Vagina (tissue), 1 donor: ENCODE measurements around the gene YWHAH.

DNA sequence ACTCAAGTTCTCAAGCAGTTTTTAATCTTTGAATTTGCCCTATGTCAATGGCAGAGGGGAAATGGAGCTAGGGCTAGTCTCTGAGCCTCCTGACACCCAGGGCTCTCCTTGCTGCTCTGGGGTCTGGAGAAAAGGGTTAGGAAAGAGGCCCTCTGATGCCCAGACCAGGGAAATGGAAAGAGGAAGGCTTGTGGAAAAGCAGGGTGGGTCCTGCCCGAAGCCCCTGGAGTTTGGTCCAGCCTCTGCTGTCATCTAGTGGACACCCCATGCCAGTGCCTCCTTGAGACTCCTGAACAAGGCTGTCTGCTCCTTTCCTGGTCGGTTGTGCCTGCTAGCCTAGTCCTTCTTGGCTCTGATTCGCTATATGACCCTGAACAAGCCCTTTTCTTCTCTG is 8.6 kb upstream of the PLA2G3 start:
- PRO-cap, result no peak
- RAMPAGE, long total RNA, result no peak

GRCh38 chr22:31222788-31223270 is 10.7 kb downstream of the LIMK2 start:
- PRO-cap, result no peak
- RAMPAGE, long total RNA, result no peak

DNA sequence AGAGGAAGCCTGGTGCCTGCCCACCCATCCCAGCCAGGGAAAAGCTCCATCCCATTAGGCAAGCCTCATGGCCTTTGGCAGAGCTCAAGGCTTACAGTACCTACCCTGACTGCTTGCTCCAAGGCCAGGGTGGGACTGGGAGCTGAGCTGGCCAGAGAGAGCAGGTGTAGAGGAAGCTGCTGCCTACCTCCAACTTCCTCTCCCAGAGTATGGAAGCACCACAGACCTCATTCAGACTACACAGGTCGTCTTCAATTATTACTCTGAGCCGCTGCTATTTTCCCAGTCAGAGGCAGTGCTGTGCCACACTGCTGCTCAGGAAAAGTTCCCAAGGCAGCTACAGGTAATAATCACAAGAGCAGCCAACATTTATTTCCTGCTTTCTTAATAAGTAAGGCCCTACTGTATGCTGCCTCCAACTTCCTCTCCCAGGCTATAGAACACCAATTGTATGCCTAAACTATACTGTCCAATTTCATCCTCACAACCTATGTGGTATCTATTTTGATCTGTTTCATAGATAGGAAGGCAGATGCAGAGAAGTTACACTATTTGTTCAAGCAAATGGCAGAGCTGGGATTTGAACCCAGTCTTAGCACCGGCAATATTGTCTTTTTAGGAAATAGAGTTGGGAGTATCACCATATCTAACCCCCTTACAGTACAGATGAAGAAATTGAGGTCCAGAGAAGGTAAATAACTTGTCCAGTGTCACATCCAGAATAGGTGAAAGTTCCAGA is 7.2 kb downstream of the PIK3IP1 start:
- PRO-cap, result no peak
- RAMPAGE, long total RNA, result no peak

DNA sequence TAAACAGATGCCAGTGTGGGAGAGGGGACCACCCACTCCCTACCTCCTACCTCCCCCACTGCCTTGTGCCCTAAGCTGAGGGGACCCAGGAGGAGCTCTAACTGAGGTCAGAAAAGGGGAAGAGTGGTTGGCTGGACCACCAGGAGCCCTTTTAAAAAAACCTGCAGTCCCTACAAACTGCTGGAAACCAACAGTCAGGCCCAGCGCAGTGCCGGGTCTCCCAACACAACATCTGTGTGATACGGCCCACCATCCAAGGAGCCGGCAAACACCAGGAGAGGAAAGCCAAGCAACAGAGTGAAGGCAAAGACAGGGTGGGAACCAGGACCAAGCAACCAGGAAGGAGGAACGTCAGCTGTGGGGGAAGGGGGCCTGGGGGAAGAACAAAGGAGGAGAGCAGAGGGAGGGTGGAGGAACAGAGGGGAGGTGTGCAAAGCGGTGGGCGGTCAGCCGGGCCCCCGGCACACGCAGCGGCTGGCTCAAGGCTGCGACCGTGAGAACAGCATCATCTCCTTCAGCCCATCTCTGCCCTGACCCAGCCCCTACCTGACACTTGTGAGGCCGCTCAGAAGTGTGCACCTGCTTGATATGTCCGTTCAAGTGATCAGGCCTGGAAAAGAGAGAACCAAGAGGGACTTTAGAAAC is 3.7 kb downstream of the PATZ1 start:
- PRO-cap, result no peak
- RAMPAGE, long total RNA, result no peak

- PRO-cap, result no peak
- RAMPAGE, long total RNA, result no peak
These were observed 1.8 kb downstream of the PATZ1 start for GRCh38 chr22:31344172-31345020.

DNA sequence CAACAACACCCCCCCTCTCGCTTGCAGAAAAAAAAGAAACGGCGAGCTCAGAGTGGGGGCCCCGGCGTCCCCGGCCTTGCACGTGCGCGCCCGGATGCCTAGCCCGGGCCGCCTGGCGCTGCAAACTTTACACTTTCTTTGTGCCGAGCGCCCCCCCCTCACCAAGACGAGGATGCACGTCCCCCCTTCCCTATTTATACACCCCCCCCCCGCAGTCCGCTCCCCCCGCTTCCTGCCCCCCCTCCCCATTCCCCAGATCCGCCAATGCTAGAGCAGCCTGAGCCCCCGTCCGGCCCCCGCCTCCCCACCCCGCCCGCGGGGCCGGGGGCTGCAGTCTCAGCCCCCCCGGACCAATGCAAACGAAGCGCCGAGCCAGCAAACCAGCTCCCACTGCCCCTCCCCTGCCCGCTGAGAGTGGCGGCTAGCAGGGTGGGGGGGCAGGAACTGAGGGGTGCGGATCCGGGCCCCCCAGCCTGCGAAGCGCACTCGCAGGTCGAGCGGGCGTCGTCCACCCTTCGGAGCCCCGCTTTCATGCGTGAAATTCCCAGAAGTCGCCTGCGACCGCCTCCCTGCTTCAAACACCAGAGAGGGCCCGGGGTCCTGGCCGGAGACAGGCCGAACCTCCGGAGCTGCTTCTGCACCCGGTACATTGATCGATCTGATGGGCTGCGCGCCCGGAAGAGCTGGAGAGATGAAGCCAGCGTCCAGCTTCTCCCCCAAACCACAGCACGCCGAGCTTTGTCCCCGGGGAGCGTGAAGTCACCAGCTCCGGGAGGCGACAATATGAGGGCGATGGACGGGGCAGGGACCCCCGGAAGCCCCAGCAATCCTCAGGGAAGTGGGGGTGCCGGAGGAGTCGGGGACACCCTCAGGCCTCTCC is 501 bp upstream of the PATZ1 start:
- PRO-cap, result bidirectional peak, plus-strand start at position 31 of the sequence, minus-strand start outside the sequence; bidirectional peak, plus-strand start at position 358 of the sequence, minus-strand start at position 168 of the sequence; unidirectional peak, plus-strand start at position 358 of the sequence; unidirectional peak, minus-strand start at position 733 of the sequence
- RAMPAGE, long total RNA, result no peak

- PRO-cap, result no peak
- RAMPAGE, long total RNA, result no peak
These were observed 26.1 kb downstream of the EIF4ENIF1 start for GRCh38 chr22:31463467-31464103.

- PRO-cap, result no peak
- RAMPAGE, long total RNA, result no peak
These were observed 15.6 kb downstream of the PISD start for GRCh38 chr22:31646129-31647198.

- PRO-cap, result no peak
- RAMPAGE, long total RNA, result no peak
These were observed 11.4 kb downstream of the PRR14L start for GRCh38 chr22:31738415-31739064.

- PRO-cap, result bidirectional peak, plus-strand start at chr22:31944535, minus-strand start at chr22:31944281
- RAMPAGE, long total RNA, result start-site peak on the plus strand at chr22:31944623-31944704, 68 reads
These were observed at the start of gene YWHAH for GRCh38 chr22:31944378-31944845. Gene YWHAH, plus strand, starts transcription at chr22:31944535.

GRCh38 chr22:32205663-32206008 is 763 bp upstream of the RFPL2 start:
- PRO-cap, result no peak
- RAMPAGE, long total RNA, result no peak

- PRO-cap, result no peak
- RAMPAGE, long total RNA, result no peak
These were observed 2.0 kb downstream of the RTCB start for GRCh38 chr22:32410098-32410409.

DNA sequence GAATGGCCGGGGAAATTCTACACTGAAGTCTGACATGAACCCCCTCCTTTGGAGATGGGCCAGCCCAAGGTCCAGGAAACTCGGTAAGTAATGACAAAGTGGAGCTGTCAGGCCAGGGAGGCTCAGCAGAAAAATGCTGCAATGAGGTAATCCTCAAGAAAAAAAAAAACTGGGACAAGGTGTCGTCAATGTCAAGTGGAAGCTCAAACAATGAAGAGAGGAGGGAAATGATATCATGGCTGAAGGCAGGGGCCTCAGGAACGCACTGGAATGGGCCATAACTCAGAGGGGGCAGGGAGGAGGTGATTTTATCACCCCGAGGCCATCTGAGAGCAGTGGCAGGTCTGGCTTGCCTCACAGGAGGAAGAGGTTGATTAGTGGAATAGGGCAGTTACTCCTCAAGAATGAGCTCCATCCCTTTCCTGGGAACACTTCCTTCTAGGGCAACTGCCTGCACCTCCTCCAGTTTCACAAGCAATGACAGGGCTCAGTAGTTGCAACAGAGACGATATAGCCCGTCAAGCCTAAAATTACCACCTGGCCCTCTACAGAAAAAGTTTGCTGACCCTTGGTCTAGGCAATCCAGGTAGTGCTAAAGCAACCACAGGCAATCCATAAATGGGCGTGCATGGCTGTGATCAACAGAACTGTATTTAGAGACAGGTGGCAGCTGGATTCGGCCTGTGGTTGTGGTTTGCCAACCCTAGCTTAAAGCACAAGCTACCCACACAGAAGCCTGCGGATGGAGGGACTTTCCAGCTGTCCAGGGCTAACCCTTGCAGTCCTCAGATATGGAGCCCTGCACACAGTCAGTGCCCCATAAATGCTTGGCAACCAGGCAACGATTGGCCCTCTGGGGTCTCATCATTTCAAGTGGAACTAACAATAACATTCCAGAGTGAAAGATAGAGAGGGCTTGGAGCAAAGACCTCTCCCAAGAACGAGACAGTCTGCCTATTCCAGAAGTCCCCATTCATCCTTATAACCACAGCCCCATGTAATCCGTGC is 65.3 kb downstream of the FBXO7 start:
- PRO-cap, result no peak
- RAMPAGE, long total RNA, result no peak

DNA sequence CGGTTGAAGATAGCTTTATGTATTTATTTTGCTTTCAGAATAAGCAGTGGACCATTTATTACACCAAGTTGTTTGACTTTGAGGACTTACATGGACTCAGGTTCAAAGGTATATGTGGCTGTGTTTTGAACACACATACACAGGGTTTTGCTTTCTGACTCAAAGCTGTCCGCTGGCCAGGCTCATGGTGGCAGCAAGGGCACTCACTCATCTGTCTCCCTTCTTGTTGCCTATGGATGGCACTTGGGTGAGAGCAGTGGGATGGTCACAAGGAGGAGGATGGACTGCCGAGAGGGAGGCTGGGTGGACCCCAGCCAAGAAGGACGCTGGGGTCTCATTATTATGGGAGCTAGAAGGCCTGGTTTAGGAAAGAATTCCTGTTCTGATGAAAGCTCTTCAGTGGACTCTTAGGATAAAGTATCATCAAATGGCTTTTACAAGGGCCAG is 6.6 kb downstream of the TIMP3 start:
- PRO-cap, result no peak
- RAMPAGE, long total RNA, result no peak

DNA sequence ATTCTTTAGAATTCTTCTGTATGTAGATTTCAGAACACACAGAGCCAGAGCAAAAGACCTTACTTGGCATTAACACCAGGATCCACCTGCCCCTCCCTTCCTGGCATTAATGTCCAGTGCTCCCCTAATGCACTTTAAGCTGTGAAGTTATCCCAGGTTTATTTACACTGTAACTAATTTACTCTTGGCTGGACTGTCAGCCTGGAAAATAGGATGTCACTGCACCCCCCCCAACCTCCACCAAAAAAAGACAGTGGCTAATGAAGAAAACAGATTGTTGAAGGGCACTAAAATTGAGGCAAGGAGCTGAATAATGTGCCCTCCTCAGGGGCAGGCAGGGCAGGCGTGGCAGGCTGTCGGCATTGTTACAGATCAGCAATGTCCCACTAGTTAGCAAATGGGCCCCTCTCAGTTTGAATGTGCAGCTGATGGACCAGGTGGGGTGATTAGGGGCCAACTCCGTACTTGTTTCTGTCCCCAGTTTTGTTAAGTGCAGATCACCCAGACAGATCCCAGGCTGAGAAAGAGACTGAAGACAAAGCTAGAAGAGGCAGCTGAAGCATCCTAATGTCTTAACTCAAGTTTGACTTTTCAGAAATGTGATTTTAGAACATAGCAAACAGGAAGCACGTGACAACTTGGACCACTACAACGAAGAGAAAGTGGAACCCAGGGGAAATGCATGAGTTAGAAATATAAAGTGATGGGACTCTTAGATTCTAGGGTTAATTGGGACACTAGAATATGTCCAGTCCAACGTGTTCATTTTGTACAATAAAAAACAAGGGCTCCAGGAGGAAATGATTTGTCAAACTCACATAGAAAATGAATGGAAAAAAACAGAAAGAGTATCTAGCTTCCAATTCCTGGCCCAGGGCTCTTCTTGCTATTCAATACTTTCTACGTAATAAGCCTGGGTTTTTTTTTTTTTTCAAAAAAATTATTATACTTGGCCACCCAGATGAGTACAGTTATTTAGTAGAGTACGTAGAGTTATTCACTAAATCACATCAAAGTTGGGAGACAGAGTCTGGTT is 30.4 kb downstream of the TIMP3 start:
- PRO-cap, result no peak
- RAMPAGE, long total RNA, result start-site peak on the plus strand centred at position 567 of the sequence, 71 bp wide, 30 reads

GRCh38 chr22:32880919-32881730 is 79.6 kb downstream of the TIMP3 start:
- PRO-cap, result no peak
- RAMPAGE, long total RNA, result no peak

GRCh38 chr22:32986867-32987843 is 71.0 kb downstream of the SYN3 start:
- PRO-cap, result unidirectional peak, minus-strand start at chr22:32987202
- RAMPAGE, long total RNA, result no peak

GRCh38 chr22:33346276-33346659 is 288.1 kb upstream of the SYN3 start:
- PRO-cap, result no peak
- RAMPAGE, long total RNA, result no peak

DNA sequence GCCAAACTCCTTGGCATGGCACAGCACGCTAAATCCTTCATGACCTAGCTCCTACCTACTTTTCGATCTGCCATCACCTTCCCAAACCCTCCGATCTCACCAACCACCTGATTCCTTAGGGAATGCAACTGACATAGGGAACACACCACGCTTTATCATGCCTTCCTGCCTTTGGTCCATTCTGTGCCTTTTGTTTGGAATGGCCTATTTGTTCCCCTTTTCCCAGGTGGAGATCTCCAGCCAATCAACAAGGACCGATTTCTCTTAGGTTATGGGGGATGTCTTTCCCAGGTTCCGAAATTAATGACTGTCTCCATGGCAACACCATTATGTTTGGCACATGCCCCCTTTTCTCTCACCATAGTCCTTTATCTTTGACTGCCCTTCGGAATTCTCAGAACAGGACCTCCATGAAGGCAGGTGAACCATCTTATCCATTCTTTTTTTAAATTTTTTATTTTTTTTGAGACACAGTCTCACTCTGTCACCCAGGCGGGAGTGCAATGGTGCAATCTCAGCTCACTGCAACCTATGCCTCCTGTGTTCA is 374.1 kb downstream of the LARGE1 start:
- PRO-cap, result no peak
- RAMPAGE, long total RNA, result no peak

DNA sequence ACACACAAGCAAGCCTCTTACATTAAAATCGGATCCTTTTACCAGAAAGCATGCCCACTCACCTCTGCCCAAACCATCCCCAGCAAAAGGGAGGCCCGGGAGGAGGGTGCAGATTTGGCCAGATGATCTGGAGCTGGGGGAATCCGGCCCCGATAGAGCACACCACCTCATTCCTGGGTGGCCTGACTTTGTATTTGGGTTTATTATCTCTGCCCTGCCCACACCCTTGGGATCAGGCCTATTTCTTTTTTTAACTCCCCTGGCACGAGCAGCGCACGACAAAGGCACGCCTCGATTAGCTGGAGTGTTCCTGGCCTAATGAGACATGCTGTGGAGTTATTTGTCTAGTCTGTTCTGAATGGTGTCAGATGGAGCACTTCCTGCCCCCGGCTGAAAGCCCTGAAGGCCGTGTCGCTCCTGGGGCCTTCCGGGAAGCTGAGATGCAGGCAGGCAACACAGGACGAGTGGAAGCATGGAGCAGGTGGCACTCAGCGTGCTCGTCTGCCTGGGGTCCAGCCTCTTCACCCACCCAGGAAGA is 47.2 kb downstream of the LARGE1 start:
- PRO-cap, result no peak
- RAMPAGE, long total RNA, result start-site peak on the minus strand centred at position 428 of the sequence, 125 bp wide, 6 reads